Vermiform appendix (tissue), 1 donor: ENCODE measurements around a stretch of chr2.

DNA sequence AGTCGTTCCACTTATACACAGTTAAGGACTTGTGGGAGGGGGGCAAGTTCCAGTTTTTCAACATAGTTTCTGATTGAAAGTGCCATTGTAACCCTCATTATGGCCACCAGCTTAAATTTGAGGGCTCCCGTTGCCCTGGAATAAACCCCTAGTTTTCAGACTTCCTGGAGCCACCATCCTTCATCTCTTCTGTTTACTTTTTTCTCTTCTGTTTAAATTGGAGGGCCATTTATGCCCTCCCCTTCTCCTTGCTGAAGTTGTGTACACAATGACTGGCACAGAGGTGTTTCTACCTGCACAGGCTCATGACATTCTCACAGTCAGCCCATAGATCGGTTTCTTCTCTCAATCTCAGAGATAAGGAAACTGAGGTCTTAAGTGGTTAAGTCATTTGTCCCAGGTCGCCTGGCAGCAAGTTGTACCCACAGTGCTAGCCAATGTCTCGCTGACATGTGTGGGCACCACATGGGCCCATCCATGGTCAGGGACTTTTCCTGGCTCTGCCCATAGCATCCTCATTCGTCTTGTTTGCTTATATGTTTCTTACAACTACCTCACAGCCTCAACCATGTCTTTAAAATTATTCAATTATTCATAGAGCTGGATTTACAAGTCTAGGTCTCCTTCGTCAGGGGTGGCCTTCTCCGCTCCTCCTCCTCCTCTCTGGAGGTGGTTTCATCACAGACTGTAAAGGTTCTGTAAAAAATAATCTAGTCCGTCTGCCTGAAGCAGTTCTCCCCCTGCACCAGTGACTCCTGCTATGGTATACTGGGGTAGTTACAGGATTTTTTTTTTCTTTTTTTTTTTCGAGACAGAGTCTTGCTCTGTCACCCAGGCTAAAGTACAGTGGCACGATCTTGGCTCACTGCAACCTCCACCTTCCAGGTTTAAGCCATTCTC lies 66.3 kb upstream of the ST3GAL5 start:
- PRO-cap, result no peak

DNA sequence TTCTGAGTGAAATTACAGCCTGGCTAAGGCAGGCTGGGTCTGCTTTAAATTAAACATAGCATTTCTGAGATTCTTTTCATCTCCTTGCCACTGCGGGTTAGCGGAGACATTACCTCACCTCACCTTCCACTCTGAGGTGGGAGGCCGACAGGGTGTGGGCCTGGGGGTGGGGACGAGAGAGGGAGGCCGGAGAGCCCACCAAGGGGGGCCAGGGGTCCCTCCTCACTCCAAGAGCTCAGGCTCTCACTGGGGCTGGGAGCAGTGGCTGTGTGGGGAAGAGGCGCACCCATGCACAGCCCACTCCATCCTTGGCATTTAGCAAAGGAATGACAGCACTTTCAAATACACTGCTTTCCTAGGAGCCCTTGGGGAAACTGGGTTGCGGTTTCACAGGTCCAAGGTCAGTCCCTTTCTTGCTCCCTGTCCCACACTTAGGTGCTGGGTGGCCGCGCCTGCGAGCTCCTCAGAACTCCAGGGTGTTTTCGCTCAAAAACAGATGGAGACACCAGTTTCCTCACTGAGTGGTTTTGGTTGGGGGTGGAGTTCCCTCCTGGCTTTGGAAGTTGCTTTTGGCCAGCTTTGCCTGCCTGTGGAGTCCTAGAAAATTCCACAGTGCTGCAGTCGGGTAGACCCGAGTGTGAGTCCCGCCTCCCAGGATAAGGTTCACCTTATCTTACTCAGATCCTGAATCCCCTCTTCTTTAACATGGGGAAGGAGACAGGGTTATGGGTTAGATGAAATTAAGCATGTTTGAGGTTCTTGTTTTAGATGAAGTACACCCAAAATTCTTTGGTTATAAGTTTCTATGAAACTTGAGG lies 107.1 kb downstream of the POLR1A start:
- PRO-cap, result no peak

- PRO-cap, result no peak
These were observed 25.8 kb downstream of the POLR1A start for GRCh38 chr2:86079858-86080364.

DNA sequence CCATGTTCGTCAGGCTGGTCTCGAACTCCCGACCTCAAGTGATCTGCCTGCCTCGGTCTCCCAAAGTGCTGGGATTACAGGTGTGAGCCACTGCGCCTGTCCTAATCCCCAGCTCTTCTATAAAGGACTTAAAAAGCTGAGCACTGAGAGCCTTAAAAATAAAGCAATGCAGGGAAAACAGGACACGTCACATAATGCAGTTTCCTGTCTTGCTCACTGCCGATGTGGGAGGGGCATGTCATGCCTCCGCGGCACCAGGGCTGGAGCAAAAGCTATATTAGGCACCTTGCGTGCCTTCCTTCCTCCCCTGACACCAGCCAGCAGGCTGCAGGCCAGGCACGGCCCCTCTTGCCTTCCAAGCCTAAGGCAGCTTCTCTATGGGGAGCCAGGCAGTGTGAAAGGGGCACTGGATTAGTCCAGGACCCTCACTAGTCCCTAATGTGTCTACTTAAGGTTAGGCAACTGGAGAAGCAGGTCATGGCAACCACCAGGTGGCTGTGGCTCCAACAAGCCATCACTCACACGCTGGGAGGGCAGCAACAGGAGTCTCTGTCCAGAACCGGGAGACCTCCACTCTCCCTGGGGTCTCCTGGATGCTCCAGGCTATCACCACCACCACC lies 26.3 kb downstream of the MRPL35 start:
- PRO-cap, result bidirectional peak, plus-strand start at position 280 of the sequence, minus-strand start at position 189 of the sequence

GRCh38 chr2:86449172-86449761 lies 8.1 kb downstream of the KDM3A start:
- PRO-cap, result no peak

GRCh38 chr2:86489251-86489624 lies 48.1 kb downstream of the KDM3A start:
- PRO-cap, result no peak

DNA sequence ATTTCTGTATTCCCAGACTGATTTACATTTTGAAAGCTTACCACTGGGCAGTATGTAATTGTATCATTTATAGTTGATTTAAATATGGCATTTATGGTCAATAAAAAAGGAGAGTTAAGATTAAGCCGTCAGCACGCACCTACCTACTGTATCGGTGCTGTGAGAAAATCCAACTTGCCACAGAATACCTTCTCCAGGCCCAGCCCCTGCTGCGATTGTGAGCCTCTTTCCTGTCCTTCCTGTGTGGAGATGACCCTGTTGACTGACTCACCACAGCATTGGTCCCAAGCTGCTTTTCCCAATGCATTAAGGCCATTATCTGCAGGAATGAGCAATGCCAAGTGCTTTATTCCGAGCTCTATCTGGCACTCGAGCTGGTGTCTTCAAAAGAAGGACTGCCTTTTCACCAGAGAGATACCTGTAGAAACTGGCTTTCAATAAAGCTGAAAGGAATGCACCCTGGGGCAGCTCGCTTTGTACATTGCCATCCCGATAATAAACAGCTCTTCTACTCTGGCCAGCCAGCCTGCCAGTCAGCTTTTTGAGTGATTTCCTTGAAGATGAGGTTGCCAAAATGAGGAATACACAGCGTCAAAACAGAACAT lies 8.2 kb upstream of the RNF103 start:
- PRO-cap, result no peak

- PRO-cap, result no peak
These were observed 47.9 kb upstream of the RNF103 start for GRCh38 chr2:86671412-86672090.

GRCh38 chr2:86855900-86856302 lies 5.8 kb downstream of the CD8B start:
- PRO-cap, result no peak

DNA sequence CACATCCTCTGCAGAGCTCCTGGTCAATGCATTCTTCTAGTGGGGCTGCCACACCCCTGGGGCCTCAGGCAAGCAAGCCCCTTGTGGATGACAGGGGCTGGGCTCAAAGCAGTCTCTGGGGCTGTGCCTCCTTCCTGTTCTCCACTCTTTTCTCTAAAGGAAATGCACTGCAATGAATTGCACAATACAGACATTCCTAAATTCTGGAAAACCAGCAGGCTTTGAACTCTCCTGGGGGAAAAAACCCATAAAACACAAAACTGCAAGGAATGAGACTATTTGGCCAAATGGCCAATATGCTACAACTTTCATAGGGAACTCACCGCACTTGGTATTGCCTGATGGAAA lies 293.9 kb upstream of the PLGLB2 start:
- PRO-cap, result no peak

DNA sequence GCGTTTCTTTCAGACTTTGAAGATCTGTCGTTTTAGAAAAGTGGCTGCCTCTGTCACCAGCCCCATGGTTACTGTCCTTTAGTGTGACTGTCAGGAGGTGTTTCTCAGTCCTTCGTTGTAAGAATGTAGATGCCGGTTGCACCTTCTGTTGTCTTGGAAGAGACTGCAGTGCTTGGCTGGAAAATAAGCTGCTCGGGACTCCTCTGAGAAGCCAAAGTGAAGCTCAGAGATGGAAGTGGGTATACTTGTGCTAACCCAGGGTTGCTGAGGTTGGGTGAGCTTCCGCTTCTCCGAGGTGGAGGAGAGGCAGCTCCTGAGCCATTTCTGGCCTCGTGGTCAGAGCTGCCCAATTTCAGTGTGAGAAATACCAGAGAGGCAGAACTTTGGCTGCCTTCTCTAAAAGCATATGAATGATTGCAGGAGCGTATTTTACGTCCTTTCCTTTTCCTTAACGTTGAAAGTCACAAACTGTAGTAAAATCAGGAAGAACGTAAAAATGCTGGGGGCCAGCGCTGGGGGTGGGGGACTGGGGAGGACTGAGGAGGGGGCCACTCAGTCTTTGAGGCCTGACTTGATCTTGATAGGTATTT lies 292.1 kb upstream of the PLGLB2 start:
- PRO-cap, result unidirectional peak, plus-strand start at position 289 of the sequence

DNA sequence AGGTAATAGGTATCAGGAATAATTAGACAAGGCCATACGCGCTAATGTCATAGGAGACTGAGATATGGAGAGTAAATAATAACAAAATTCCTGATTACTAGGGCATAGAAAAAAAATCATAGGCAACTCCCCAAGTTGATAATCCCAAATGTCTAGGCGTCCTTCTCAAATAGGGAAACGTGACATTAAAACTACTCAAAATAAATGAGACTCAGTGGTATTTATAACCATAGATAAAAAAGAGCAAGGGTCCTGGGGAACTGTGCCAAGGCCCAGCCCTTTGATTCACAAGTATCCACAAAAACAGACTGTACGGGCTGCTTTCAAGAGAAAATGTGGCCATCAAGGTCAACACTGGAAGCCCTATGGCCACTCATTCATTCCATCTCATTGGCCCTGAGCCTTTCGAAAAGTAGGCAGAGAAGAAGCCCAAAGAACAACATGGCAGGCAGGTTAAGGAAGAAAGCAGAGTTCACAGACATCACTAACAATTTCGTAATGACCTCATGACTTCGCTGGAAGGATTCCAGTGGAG lies 252.7 kb upstream of the PLGLB2 start:
- PRO-cap, result no peak

- PRO-cap, result no peak
These were observed 248.0 kb upstream of the PLGLB2 start for GRCh38 chr2:87499751-87500424.

DNA sequence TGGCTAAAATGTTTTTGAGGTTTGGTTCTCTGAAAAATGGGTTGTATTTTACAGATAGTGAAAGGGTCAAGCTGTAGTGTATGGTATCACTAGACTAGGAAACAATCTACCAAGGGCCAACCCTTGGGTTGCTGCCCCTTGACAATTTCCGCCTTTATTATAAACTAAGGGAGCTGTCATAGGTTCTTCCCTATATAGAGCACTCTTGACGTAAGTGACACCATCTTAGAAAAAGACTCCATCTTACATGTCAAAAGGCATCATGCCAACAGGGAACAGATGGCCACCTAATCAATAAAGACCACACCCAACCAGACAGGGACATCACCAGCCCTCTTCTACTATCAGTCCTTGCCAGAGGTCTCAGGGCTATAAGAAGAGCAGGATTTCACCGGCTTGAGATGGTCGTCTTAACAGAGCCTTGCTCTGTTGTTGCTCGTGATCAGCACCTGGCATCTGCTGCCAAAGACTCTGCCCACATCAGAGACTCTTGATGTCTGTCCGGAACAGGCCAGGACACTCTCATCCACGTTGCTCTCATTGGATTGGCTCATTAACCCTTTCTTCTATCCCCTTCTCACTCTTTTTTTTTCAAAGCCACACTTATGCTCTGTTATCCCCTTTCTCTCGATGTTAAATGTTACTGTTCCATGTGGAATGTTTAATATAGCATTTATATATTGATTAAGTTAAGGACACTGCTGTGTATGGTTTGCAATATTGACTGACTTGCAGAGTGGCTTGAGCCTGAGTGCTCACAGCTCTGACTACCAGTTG lies 231.4 kb upstream of the PLGLB2 start:
- PRO-cap, result no peak

GRCh38 chr2:87593778-87594264 lies 154.1 kb upstream of the PLGLB2 start:
- PRO-cap, result no peak

DNA sequence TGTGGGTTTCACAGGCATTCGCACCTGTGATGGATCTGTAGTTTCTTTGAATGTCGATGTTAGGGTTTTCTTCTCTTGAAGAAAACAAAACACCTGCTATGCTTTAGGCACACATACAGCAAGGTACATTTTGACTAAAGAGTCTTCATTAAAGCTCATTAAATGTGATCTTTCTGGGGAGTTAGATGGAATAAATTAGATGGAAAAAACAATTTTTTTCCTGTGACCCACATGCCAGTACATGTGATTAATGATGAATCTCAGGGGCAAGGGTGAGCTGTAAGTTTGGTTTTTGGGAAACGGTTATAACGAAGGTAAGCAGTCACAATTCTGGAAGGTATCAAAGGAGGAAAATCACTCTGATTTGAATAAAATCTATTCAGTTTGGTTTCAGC lies 60.5 kb downstream of the RPIA start:
- PRO-cap, result no peak

GRCh38 chr2:89268379-89268597 lies 576.8 kb downstream of the RPIA start:
- PRO-cap, result no peak

- PRO-cap, result no peak
These were observed 1518.2 kb downstream of the RPIA start for GRCh38 chr2:90209652-90210145.

DNA sequence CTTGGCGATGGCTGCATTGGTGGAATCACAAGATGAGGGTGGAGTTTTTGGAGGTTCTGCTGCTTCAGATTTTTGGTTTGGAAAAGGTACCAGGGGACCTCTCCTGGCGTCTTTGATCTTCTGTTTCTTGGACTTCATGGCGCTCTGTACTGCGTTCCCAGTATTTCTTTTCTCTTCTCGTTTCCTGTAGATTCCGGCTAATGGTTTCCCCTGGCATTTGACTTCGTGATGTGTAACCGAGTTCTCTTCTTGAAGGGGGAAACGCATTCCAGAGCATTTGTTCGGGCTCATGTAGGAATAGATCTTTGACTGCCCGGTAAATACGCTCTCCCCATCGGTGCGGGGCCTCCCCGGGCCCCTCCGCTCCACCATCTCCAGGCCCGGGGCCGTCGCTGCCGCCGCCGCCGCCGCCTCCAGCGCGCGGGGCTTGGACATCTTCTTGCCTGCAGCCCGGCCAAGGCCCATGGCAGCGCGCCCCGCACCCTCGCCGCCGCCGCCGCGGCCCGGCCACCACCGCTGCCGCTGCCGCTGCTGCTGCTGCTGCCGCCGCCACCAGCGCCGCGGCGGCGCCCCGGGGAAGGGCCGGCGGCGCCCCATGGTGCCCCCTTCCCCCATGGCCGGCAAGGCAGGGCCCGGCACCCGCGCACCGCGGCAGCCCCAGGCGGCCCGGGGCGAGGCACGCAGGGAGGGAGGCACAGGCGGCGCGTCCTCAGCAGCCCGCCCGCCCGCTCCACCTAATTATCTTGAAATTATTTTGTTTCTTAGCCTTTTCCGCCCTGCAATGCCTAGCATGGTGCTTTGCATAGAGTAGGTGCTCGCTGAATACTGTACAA lies 2838.4 kb upstream of the AQP7B start:
- PRO-cap, result no peak

GRCh38 chr2:94221007-94221601 lies 366.0 kb upstream of the AQP7B start:
- PRO-cap, result no peak